ENCODE measurements around a stretch of chr15.

- PRO-cap: unidirectional peak, plus-strand start at chr15:60591290; bidirectional peak, plus-strand start at chr15:60591828, minus-strand start at chr15:60591786
- RAMPAGE, long total RNA, 2 experiments: no peak in any of the 2 experiments
Measured at GRCh38 chr15:60591234-60591942, 112.4 kb upstream of the ICE2 start.

GRCh38 chr15:60612743-60613036, 133.7 kb upstream of the ICE2 start:
- PRO-cap: no peak
- RAMPAGE, long total RNA, 2 experiments: no peak in any of the 2 experiments

GRCh38 chr15:60752192-60752973, 273.4 kb upstream of the ICE2 start:
- PRO-cap: no peak
- RAMPAGE, long total RNA, 2 experiments: no peak in any of the 2 experiments

- PRO-cap: no peak
- RAMPAGE, long total RNA, 2 experiments: no peak in any of the 2 experiments
Measured at GRCh38 chr15:60968841-60969945, 259.9 kb downstream of the RORA start.

DNA sequence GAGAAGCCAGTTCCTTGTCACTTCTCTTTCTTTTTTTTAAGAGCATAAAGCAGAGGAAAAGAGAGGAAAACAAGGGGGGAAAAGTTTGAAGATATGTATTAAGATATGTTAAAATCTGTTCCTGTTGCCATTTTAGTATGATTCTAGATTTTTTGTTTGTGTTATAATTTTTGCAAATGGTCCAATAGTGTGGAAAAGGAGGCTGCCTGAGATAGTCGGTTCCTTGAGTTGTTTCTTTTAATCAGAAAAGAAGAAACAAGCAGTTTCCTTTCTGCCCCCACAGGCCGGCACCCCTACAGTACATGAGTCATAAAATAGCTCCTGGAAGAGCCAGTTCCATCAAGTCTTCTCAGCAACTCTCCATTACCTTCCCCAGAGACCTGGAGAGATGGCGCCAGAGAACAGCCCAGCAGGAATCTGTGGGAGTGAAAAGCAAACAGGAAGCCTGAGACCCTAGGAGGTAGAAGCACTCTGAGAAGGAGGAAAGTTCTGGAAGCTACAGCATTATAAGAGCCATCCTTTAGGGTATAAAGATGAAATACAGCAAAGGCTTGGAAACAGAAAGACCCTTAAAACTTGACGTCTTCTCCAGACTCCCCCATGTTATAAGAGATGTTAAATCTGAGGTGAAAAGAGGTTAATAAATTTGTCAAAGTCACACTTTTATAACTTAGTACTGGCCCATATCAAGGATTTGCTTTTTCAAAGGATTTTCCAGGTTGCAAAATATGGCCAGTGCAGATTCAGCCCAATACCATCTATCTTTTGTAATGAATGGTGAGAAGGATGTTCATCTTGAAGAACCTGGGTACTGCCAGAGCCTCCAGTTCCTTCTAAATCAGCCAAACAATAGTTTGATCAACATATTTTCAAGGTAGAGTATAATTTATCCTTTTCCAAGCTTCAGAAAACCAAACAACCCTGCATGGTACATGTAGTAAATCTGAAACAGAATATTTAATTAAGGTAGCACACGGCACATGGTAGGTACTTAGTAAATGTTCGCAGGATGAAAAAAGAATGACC, 72.7 kb downstream of the RORA start:
- PRO-cap: no peak
- RAMPAGE, long total RNA, 2 experiments: no peak in any of the 2 experiments

DNA sequence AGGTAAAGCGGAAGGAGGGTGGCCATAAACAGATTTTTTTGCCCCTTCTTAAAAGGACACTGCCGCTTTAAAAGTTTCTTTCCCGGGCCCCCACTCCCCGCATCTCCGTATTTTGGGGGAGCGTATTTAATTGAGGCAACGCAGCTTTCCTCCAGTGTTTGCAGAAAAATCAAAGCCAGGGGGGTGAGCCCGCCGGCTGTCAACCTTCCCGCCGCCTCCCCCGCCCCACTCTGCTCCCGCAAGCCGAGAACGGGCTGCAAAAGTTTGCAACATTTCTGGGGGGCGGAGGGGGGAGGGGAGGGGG, 539 bp downstream of the RORA start:
- PRO-cap: unidirectional peak, minus-strand start at position 232 of the sequence
- RAMPAGE, long total RNA, 2 experiments: no peak in any of the 2 experiments

- PRO-cap: no peak
- RAMPAGE, long total RNA, 2 experiments: no peak in any of the 2 experiments
Measured at GRCh38 chr15:61421668-61422434, 192.7 kb upstream of the RORA start.

GRCh38 chr15:62119045-62119868, 45.8 kb downstream of the C2CD4B start:
- PRO-cap: no peak
- RAMPAGE, long total RNA, 2 experiments: no peak in any of the 2 experiments

- PRO-cap: no peak
- RAMPAGE, long total RNA, 2 experiments: no peak in any of the 2 experiments
Measured at GRCh38 chr15:62135264-62136240, 29.5 kb downstream of the C2CD4B start.

- PRO-cap: no peak
- RAMPAGE, long total RNA, 2 experiments: no peak in any of the 2 experiments
Measured at GRCh38 chr15:62288681-62289135, 101.6 kb upstream of the TLN2 start.

- PRO-cap: no peak
- RAMPAGE, long total RNA, 2 experiments: no peak in any of the 2 experiments
Measured at GRCh38 chr15:62302223-62302670, 88.1 kb upstream of the TLN2 start.

DNA sequence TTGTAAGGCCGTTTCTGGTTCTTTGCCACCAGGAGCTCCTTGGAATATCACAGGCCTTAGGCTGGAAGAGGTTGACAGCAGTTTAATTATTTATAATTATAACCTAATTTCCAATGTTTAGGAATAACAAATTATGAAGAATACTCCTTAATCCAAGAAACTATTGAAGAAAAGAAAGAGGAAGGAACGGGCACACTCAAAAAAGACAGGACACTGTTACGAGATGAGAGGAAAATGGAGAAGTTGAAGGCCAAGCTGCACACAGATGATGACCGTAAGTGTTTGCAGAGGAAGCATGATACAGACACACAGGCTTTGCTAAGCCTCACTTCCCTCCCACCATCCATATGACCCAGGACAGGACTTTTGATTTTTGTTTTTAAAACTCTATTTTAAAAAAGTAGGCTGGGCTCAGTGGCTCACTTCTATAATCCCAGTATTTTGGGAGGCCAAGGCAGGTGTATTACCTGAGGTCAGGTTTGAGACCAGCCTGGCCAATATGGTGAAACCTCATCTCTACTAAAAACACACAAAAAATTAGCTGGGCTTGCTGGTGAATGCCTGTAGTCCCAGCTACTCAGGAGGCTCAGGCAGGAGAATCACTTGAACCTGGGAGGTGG, 262.8 kb downstream of the TLN2 start:
- PRO-cap: no peak
- RAMPAGE, long total RNA, 2 experiments: no peak in any of the 2 experiments

DNA sequence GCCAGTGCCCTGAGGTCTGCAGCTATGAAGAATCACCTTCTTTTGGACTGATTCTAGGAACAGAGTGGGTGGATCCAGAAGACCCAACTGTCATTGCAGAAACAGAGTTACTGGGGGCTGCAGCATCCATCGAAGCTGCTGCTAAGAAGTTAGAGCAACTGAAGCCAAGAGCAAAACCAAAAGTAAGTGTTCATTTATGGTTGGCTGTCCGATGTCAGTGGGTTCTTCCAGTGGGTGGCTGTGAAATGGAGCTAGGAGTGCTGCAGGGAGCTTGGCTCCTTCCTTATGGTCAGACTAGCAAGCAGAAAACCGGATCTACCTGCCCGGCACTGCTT, 222.2 kb upstream of the TPM1 start:
- PRO-cap: no peak
- RAMPAGE, long total RNA, 2 experiments: no peak in any of the 2 experiments

DNA sequence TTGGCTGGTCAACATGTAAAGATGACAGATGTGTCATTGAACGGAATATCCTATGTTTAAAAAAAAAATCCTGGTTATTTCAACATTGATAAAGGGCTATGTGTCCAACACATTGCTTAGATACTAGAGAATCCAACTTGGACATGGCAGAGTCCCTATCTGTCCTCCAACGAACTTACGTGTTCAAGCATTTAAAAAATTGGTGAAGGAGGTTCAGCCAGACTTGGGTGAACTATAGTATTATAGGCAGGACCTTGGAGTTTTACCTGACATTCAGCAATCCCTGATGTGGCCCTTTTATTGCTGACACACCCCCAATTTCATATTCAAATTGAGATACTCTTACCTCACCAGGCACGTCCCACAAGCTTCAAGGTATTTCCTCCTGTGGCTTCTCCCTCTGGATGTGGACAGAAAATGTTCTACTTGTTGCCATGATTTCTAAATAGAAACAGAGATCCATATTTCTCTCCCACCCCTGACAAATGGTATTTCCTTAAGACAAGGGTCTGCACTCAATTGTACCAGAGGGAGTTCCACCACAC, 207.7 kb upstream of the TPM1 start:
- PRO-cap: no peak
- RAMPAGE, long total RNA, 2 experiments: no peak in any of the 2 experiments

- PRO-cap: no peak
- RAMPAGE, long total RNA, 2 experiments: no peak in any of the 2 experiments
Measured at GRCh38 chr15:62880350-62880798, 162.2 kb upstream of the TPM1 start.

DNA sequence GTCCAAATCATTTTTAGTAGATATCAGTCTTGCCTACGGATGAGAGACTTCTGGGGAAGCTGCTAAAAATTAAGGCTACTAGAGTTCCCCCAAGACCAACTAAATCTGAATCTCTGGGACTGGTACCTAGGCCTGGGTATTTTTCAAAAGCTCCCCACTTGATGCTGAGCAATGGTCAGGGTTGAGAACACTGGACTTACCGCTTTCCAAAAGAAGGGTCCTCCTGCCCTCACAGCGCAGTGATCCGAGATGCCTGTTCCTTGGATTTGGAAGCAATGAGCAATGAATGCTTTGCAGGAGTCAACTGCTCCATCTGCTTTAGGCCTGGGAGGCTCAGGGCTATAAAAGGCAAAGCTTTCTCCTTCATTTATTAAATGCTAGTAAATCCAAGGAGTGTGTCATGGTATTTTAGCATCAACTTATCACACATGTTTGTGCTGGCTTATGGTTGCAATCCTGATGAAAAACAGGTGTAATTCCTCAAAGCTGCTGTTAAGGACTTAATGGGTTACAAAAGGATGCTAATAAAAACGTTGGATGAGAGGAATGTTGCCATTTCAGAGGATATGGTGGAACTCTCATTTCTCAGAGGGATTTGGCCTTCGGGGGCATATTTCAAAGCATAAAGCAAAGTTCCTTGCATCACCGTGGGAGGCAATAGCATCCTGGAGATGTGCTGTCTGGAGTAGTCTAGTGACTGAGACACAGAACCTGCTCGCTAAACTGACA, 158.6 kb upstream of the TPM1 start:
- PRO-cap: no peak
- RAMPAGE, long total RNA, 2 experiments: no peak in any of the 2 experiments

- PRO-cap: no peak
- RAMPAGE, long total RNA, 2 experiments: no peak in any of the 2 experiments
Measured at GRCh38 chr15:63040579-63041162, 1.9 kb upstream of the TPM1 start.

DNA sequence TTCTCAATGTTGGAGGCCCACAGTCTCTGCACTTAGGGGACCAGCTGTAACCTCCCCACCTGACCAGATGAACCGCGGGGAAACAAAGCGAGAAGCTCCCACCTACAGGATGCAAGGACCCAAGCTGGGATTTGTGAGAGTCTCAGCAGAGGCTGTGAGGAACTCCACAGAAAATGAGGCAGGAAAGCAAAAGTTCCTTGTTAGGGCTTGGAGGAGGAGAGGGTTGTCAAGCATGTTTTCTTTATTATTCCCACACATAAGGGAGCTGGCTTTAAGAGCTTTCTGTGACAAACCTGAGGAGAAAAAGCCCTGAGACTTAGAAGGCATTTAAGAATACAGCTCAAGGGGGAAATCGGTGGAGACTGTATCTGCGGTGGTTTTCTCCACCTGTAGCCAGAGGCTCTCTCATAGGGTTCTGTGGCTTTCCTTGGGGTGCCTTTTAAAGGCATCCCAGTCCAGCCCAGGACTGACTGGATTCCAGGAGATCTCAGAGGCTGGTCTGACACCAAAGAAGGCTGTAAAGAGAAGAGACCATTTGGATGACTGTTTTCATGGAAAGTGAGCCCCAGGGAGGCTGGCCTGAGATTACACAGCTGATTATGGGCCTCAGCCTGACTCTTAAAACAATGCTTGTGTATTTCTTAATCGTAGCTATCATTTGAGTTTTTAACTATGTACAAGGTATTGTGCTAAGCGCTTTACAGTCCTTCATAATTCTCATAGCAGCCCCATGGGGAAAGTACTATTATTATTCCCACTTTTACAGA, 4.7 kb downstream of the TPM1 start:
- PRO-cap: no peak
- RAMPAGE, long total RNA, 2 experiments: no peak in any of the 2 experiments

DNA sequence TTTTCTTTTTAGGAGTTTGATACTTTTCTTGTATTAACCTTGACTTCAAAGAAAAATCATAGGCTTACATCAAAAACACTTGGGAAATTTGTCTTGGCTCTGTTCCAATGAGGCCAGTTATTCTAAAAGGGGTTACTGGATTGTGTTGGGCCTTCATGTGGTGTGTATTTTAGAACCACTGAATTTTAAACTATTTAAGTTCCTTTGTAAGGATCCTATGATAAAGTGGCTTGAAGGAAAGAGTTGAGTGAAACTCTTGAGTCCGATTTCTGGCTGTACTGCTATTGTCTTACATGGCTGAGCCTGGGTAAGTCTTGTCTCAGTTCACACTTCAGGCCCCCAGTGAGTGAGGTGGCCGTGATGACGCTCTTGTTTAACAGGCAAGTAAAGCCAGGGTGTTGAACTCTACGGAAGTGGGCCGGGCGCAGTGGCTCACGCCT, 13.4 kb downstream of the TPM1 start:
- PRO-cap: no peak
- RAMPAGE, long total RNA, 2 experiments: no peak in any of the 2 experiments

DNA sequence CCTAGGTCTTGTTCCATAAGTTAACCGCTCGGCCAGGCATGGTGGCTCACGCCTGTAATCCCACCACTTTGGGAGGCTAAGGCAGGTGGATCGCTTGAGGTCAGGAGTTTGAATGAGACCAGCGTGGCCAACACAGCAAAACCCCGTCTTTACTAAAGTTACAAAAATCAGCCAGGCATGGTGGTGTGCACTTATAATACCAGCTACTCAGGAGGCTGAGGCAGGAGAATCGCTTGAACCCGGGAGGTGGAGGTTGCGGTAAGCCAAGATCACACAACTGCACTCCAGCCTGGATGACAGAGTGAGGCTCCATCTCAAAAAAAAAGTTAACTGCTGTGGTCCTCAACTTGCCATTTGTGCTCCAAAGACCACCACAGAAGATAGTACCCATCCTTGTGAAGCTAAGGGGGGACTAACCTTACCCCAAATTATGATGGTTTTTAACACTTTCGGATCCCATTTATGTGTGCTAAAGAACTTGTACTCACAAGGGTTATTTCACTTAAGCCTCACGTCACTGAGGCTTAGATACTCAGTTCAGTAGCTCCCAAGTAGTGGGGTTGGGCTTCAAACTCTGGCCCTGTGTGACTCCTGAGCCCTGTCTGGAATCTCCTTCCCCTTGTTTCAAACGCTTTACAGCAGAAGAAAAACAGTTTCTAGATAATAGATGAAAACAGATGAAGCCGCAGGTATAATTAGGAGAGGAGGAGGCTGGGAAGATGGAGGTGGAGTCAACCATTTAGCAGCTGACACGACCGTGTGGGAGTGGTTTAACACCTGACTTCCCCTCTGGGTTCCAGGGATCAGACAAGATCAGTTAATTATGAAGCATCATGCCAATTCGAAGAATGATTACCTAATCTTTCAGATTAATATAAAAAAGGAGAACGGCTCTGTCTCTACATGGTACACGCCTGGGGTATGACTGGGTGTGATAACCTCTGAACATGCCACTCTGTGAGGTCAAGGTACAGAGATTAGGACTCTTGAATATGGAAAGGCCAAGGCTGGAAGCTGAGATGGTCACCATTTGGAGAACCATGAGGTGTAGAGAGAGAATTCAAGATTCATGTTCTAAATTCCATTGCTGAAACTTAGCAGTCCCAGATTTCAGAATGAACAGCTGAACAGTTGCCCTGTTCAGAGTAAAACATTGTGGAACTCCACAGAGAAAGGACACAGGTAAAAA, 30.9 kb downstream of the TPM1 start:
- PRO-cap: no peak
- RAMPAGE, long total RNA, 2 experiments: no peak in any of the 2 experiments